REH cell (cell line): ENCODE results near the gene ADIRF.

DNA sequence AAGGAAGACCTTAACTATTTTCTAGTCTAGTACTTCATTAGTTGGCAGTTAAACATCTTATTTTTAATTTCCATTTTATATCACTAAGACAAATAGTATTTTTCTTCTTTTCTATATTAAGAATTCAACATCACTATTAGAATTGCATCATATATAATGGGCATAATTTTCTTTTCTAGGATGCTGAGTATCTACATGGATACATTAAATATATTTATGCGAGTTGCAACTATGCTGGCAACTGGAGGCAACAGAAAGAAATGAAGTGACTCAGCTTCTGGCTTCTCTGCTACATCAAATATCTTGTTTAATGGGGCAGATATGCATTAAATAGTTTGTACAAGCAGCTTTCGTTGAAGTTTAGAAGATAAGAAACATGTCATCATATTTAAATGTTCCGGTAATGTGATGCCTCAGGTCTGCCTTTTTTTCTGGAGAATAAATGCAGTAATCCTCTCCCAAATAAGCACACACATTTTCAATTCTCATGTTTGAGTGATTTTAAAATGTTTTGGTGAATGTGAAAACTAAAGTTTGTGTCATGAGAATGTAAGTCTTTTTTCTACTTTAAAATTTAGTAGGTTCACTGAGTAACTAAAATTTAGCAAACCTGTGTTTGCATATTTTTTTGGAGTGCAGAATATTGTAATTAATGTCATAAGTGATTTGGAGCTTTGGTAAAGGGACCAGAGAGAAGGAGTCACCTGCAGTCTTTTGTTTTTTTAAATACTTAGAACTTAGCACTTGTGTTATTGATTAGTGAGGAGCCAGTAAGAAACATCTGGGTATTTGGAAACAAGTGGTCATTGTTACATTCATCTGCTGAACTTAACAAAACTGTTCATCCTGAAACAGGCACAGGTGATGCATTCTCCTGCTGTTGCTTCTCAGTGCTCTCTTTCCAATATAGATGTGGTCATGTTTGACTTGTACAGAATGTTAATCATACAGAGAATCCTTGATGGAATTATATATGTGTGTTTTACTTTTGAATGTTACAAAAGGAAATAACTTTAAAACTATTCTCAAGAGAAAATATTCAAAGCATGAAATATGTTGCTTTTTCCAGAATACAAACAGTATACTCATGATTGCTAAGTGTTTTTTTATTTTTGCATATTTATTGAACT lies 13.1 kb downstream of the GHITM start:
- PRO-cap: no peak

- PRO-cap: no peak
These were observed 1.7 kb upstream of the GPR15LG start for GRCh38 chr10:84171555-84172728.

DNA sequence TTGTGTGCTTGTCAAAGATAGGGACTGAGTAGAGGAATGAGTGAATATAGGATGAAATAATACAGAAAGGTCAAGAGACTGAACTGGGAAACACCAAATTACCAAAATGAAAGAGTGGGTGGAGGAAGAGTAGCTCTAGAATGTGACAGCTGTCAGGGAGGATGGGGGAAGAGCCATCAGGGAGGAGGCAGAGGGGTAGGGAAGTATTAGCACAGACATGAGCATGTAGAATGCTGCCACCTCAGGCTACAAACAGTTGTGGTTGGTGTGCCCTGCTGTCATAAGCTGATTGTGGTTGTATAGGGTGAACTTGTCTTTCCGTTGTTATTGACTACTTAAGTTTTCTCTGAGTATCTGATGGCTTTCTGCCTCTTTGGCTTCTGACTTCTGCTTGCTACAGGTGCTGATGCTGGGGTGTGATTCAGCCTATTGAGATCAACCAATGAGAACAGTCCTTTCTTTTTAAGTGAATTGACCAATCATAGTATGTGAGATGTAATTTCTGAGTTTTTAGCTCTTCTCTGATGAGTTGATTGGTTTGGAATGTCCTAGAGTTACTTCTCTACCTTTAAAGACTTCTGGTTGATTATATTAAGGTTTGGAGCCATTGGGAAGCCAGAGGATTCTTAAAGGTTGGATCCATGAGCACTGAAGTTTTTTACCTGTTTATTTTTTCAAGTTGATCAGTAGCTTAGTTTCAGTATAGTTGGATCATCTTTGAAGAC lies 5.7 kb downstream of the CCSER2 start:
- PRO-cap: no peak

DNA sequence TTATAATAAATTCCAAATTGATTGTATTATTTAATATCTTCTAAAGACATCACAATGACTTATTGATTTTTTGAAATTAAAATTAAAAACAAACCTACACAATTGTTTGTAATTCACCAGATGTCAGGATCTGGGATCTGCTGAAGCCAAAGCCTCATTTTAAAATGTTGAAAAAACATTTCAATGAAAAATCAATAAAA lies 286.3 kb downstream of the CCSER2 start:
- PRO-cap: no peak

DNA sequence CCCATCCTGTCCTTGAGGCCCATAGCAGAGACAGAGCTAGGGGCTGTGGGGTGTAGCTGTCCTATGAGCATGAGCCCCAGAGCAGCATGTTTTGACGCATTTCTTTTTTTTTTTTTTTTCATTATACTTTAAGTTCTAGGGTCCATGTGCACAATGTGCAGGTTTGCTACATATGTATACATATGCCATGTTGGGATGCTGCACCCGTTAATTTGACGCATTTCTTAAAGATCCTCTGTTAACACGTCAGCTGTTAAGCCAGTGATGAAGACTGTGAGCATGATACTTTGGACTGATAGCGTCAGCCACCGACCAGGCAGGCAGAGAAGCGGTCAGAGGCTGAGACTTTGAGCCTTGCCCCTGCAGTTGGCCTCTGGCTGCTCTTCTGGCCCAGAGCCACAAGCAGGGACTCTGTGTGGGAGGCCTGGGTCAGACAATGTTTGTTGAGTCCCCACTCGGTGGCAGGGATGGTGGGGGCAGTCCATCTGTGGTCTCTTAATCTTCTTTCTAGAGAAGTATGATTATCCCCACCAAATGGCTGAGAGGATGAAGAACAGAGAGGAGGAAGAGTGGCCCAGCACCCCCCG lies 203.2 kb downstream of the GRID1 start:
- PRO-cap: no peak

DNA sequence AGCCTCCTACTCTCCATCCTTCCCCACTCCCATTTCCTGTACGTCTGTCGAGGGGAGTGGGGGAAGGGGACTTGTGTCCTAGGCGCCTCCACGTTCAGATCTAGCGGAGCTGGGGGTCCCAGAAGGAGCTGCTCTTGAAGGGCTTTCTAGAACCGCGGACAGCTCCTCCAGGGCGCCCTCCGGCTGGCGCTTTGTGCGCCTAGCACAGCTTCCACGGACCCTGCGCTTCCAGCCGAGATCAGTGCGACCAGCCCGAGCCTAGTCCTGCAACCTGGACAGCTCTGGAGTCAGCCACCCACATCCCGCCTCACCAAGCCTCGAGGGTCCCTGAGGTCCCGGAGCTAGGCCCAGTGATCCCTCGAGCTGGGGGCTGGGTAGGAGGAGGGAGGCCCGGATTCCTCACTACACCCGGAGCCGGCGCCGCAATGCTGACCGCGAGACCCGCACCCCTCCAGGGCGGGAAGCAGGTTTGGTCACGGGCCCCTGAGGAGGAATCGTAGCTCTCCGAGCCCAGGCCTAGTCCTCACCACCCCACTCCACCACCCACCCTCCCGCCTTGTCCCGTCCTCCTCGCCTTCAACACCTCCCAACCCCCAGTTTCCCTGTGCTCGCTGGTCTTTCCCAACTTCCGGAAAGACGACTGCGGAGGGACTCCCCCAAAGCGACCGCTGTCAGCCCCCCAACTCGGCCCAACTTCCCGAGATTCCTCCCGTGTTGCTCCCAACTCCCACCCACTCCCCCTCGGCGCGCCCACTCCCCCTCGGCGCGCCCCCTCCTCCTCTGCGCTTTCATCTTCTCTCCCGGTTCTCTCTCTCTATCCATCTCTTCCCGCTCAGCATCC lies 1.7 kb downstream of the GRID1 start:
- PRO-cap: no peak

- PRO-cap: bidirectional peak, plus-strand start at chr10:86400137, minus-strand start at chr10:86400057
These were observed 33.5 kb upstream of the GRID1 start for GRCh38 chr10:86399734-86400836.

GRCh38 chr10:86401988-86402880 lies 35.6 kb upstream of the GRID1 start:
- PRO-cap: no peak

- PRO-cap: bidirectional peak, plus-strand start at chr10:86521960, minus-strand start at chr10:86521792
These were observed 542 bp upstream of the WAPL start for GRCh38 chr10:86521866-86522801.

- PRO-cap: no peak
These were observed 5.5 kb downstream of the LDB3 start for GRCh38 chr10:86673669-86674394.

DNA sequence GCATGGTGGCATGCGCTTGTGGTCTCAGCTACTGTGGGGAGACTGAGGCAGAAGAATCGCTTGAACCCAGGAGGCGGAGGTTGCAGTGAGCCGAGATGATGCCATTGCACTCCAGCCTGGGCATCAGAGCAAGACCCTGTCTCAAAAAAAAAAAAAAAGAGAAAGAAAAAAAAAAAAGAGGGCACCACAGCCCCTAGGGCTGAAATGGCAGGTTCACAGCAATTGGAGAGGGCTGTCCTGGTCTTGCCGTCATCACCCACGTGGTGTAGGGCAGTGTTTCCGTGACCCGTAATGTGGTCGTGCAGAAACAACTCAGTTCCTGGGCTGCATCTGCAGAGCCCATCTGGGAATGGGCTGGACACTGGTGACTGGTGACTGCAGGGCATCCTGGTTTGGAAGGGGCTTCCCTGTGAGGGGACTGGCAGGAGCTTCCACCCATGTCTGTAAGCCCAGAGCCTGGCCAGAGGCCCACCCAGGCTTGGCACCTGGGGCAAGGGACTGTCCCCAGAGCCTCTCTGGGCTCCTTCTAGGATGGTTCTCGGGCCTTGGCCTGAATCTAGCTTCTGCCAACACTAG lies 8.2 kb downstream of the LDB3 start:
- PRO-cap: no peak

GRCh38 chr10:86841039-86841765 lies 84.8 kb downstream of the BMPR1A start:
- PRO-cap: no peak

DNA sequence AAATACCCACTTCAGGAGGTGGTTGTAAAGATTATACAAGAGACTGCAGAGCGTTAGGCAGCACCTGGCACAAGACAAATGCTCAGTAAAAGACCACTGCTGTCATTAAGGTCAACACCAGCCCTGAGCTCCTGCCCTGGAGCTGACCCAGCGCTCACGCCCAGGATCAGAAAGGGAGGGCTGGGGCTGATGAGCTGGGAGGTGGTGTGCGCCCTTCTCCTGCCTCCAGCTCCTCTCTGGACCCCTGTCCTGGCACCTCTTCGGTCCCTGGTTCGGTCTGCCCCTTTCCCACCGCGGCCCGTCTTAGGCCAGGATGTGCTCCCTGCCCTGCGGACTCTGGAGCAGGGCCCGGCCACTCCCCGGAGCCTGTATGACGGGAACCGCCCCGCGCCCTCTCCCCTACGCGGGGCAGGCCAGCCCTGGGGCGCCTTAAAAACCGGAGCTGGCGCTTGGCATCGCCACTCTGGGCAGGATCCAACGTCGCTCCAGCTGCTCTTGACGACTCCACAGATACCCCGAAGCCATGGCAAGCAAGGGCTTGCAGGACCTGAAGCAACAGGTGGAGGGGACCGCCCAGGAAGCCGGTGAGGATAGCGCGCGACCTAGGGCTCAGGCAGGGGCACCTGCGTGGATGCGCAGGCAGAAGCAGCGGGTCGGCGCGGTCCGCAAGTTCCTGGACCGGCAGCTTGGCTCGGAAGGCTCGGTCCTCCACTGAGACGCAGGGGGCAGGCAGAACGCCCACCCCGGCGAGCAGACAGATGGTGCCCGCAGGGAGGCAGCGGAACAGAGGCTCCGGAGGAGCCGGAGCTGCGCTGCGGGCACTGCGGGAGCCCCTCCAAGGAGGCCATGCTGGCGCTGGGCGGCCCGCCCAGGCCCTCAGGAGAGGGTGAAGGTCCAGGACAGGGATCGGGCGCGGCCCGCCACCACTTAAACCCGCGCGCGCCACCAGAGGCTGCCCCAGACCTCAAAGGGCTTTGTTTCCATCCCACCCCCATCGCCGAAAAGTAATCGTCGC lies at the start of gene ADIRF:
TSS of gene ADIRF (plus strand) at position 461 of the 1,015 bp plus-strand sequence.
- PRO-cap: no peak

DNA sequence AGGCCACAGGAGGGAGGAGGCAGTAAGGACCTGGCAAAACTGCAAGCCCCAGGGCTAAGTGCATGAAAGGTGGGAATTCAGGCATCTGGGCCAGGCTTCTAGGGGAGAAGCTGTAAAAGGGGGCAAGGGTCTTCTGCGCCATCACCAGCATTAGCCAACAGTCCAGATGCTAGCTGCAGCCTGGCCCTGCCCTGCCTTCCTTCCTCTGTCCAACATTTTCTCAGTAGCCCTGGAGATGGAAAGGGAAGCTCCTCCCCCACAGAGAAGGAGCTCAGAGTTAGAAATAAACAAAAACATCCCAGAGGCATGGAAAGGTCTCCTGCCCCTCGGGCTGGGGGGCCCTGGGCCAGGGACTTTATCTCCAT lies 1.4 kb downstream of the ADIRF start:
- PRO-cap: no peak

DNA sequence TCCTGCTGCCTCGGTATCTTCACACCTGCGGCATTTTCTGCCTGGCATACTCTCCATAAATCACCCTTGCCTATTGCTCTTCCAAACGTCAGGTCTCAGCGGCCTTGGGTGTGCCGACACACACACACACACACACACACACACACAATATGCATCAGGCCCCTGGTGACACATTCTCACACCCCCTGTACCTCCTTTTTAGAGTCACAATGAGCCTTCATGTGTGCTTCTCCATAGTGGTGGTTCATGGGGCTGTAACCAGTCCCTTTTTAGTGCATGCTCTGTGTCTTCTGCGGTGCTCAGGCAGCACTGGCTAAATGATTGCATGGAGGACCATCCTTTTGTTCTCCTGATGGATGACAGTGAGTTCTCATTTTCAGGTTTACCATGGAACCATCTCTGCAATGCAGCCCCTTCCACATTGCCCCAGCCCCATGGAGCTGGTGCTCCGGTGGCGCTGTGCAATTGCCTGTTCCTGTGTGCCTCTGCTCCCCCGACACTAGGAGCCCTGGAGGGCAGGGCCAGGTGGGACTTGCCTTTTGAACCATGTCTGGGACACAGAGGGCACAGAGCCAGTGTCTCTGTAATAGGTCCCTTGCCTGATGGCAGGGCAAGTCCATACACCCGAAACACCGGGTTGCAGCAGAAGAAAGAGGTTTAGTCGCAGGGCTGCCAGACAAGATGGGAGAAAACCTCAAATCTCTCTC lies 4.6 kb downstream of the ADIRF start:
- PRO-cap: no peak

DNA sequence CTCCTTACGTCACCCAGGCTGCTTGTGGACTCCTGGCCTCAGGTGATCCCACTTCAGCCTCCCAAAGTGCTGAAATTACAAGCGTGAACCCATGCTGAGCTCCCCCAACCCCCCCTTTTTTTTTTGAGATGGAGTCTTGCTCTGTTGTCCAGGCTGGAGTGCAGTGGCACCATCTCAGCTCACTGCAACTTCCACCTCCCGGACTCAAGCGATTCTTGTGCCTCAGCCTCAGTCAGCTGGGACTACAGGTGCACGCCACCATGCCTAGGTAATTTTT lies 25.4 kb downstream of the FAM25A start:
- PRO-cap: no peak

GRCh38 chr10:87059097-87059485 lies 35.6 kb downstream of the GLUD1 start:
- PRO-cap: no peak

GRCh38 chr10:87065939-87066667 lies 28.5 kb downstream of the GLUD1 start:
- PRO-cap: no peak

GRCh38 chr10:87107393-87107826 lies 12.4 kb downstream of the SHLD2 start:
- PRO-cap: no peak

DNA sequence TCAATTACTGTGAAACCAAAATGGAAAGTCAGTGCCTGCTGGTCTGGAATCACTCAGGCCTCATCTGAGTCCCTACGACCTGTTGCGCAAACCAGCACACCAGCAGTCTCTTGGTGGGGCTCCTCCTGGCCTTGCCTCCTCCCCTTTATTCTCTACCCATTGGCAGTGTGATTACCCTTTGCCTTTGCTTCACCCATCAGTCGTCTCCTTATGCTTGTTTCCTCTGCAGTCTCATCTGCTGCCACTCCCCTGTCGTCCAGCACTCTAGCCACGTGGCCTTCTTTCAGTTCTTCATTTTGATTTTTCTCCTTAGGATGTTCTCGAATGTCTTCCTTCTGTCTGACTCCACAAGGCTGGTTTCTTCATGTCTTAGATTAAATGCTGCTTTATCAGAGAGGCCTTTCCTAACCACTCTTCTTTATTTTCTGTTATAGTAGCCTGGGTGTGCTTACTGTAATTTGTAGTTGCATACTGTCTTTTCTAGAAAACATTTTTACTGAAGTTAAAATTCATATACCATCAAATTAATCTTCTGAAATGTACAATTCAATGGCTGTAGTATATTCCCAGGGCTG lies 40.7 kb upstream of the NUTM2A start:
- PRO-cap: no peak